ENCODE measurements around a stretch of chr12.

- RAMPAGE, long total RNA, result no peak
- RRBS, result no CpG with 5 or more reads among the region's 4 CpGs
PRO-cap:
- standard, result no peak
- CoPRO, capped RNA only, 2 experiments, result no peak in any of the 2 experiments
- CoPRO, capped and uncapped RNA, 2 experiments, result no peak in any of the 2 experiments
- CoPRO, uncapped RNA only, 2 experiments, result no peak in any of the 2 experiments
CAGE:
- cytosol, long polyA plus RNA, result no peak
- long polyA plus RNA, result no peak
- nucleolus, long total RNA, result no peak
- nucleus, long polyA plus RNA, result no peak
Measured at GRCh38 chr12:6294786-6295580, 15.5 kb upstream of the PLEKHG6 start.

GRCh38 chr12:6330362-6330932, 11.4 kb downstream of the TNFRSF1A start:
- RAMPAGE, long total RNA, result no peak
- RRBS, result no CpG with 5 or more reads among the region's 10 CpGs
PRO-cap:
- standard, result no peak
- CoPRO, capped RNA only, 2 experiments, result no peak in any of the 2 experiments
- CoPRO, capped and uncapped RNA, 2 experiments, result no peak in any of the 2 experiments
- CoPRO, uncapped RNA only, 2 experiments, result no peak in any of the 2 experiments
CAGE:
- cytosol, long polyA plus RNA, result no peak
- long polyA plus RNA, result no peak
- nucleolus, long total RNA, result no peak
- nucleus, long polyA plus RNA, result no peak

- RAMPAGE, long total RNA, result no peak
- RRBS, result no CpG with 5 or more reads among the region's 2 CpGs
PRO-cap:
- standard, result no peak
- CoPRO, capped RNA only, 2 experiments, result no peak in any of the 2 experiments
- CoPRO, capped and uncapped RNA, 2 experiments, result no peak in any of the 2 experiments
- CoPRO, uncapped RNA only, 2 experiments, result no peak in any of the 2 experiments
CAGE:
- cytosol, long polyA plus RNA, result no peak
- long polyA plus RNA, result no peak
- nucleolus, long total RNA, result no peak
- nucleus, long polyA plus RNA, result no peak
Measured at GRCh38 chr12:6330983-6331351, 10.9 kb downstream of the TNFRSF1A start.

- RAMPAGE, long total RNA, result no peak
- RRBS, result no CpG with 5 or more reads among the region's 2 CpGs
PRO-cap:
- standard, result no peak
- CoPRO, capped RNA only, 2 experiments, result no peak in any of the 2 experiments
- CoPRO, capped and uncapped RNA, 2 experiments, result no peak in any of the 2 experiments
- CoPRO, uncapped RNA only, 2 experiments, result no peak in any of the 2 experiments
CAGE:
- cytosol, long polyA plus RNA, result no peak
- long polyA plus RNA, result no peak
- nucleolus, long total RNA, result no peak
- nucleus, long polyA plus RNA, result no peak
Measured at GRCh38 chr12:6332816-6333074, 9.1 kb downstream of the TNFRSF1A start.

DNA sequence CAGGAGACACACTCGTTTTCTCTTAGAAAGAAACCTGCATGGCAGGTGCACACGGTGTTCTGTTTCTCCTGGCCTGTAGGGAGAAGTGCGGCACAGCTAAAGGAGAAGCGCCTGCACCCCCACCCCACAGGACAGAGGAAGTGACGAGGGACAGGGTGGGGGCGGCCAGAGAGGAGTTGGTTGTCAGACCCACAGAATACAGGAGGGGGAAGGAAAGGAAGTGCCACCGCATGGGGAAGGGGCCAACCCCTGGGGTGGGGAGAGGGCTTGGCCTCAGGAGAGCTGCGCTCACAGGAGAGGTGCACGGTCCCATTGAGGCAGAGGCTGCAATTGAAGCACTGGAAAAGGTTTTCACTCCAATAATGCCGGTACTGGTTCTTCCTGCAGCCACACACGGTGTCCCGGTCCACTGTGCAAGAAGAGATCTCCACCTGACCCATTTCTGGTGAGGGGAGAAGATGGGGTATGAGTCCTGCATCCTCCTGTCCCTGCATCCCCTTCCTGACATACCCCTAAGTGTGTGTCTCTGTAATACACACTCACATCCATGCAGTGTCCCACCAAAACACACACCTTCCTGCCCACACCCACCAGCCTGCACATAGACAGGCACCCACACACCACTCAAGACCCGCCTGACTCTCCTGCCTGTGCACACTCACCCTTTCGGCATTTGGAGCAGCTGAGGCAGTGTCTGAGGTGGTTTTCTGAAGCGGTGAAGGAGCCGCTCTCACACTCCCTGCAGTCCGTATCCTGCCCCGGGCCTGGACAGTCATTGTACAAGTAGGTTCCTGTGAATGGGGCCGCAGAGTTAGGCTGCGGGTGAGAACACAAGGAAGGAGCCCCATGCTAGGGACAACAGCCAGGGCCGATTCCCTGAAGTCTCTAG, 8.6 kb downstream of the TNFRSF1A start:
- RAMPAGE, long total RNA, result no peak
- RRBS, result 100% methylated on average over 2 of the region's 21 CpGs
PRO-cap:
- standard, result no peak
- CoPRO, capped RNA only, 2 experiments, result no peak in any of the 2 experiments
- CoPRO, capped and uncapped RNA, 2 experiments, result no peak in any of the 2 experiments
- CoPRO, uncapped RNA only, 2 experiments, result no peak in any of the 2 experiments
CAGE:
- cytosol, long polyA plus RNA, result no peak
- long polyA plus RNA, result no peak
- nucleolus, long total RNA, result no peak
- nucleus, long polyA plus RNA, result no peak

- RAMPAGE, long total RNA, result no peak
- RRBS, result no CpG with 5 or more reads among the region's 9 CpGs
PRO-cap:
- standard, result bidirectional peak, plus-strand start at chr12:6337412, minus-strand start at chr12:6337292
- CoPRO, capped RNA only, 2 experiments, result peak in 2 of 2 experiments; most common plus-strand start chr12:6337412 (in 2); most common minus-strand start chr12:6337287 (in 2)
- CoPRO, capped and uncapped RNA, 2 experiments, result no peak in any of the 2 experiments
- CoPRO, uncapped RNA only, 2 experiments, result no peak in any of the 2 experiments
CAGE:
- cytosol, long polyA plus RNA, result no peak
- long polyA plus RNA, result no peak
- nucleolus, long total RNA, result no peak
- nucleus, long polyA plus RNA, result no peak
Measured at GRCh38 chr12:6336961-6337588, 4.8 kb downstream of the TNFRSF1A start.

DNA sequence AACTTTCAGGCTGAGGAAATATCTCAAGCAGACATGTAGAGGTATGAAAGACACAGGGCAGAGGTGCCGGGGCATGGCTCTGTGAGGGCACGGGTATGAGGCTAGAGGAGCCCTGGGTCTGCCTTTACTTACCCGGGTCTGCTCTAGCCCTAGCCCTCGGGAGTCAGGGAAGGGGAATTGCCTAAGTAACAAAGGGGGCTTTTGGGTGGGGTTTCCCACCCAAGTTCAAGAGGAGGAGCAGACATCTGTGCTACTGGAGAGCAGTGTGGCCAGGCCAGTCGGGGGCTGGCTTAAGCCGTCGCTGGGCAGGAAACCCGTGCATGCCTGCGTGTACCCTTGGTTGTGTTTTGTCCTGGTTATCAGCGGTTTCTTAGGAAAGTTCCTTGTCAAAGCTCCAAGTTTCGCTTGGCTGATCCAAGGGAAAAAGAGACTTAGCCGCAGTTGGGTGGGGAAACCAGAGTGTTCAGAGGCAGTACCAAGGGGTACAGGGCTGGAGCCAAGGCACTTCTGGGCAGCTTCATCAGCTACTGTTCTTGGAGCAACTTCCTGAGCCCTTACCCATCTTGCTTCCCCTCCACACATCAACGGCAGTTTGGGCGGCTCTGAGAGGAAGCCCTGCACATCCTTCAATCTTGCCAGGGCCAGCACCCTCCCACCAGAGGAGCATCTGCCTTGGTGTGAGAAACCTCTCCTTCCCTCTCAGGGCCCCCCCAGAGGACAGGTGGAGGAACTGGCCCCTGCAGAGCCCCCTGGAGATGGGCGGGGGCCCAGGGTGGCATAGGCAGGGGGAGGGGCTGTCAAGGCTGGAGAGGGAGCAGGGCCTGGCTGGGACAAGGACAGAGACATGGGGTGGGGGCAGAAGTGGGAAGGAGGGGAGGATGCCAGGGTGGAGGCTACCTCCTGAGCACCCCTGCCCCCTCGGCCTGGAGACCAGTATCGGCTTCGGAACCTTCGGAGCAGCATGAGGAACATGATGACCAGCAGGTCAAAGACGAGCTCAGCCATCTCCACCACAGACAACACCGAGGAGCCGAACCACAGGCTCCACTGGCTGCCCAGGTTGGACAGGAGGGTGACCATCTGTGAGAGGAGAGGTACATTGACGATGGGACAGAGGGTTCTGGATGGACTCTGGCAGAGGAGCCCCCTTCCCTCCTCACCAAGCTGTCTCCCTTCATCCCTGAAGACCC, 5.7 kb upstream of the TNFRSF1A start:
- RAMPAGE, long total RNA, result no peak
- RRBS, result 73% methylated on average over 3 of the region's 23 CpGs
PRO-cap:
- standard, result no peak
- CoPRO, capped RNA only, 2 experiments, result no peak in any of the 2 experiments
- CoPRO, capped and uncapped RNA, 2 experiments, result no peak in any of the 2 experiments
- CoPRO, uncapped RNA only, 2 experiments, result no peak in any of the 2 experiments
CAGE:
- cytosol, long polyA plus RNA, result no peak
- long polyA plus RNA, result no peak
- nucleolus, long total RNA, result no peak
- nucleus, long polyA plus RNA, result no peak

- RAMPAGE, long total RNA, result no peak
- RRBS, result no CpG with 5 or more reads among the region's 14 CpGs
PRO-cap:
- standard, result no peak
- CoPRO, capped RNA only, 2 experiments, result no peak in any of the 2 experiments
- CoPRO, capped and uncapped RNA, 2 experiments, result no peak in any of the 2 experiments
- CoPRO, uncapped RNA only, 2 experiments, result no peak in any of the 2 experiments
CAGE:
- cytosol, long polyA plus RNA, result no peak
- long polyA plus RNA, result no peak
- nucleolus, long total RNA, result no peak
- nucleus, long polyA plus RNA, result no peak
Measured at GRCh38 chr12:6394338-6395101, 10.6 kb downstream of the LTBR start.

DNA sequence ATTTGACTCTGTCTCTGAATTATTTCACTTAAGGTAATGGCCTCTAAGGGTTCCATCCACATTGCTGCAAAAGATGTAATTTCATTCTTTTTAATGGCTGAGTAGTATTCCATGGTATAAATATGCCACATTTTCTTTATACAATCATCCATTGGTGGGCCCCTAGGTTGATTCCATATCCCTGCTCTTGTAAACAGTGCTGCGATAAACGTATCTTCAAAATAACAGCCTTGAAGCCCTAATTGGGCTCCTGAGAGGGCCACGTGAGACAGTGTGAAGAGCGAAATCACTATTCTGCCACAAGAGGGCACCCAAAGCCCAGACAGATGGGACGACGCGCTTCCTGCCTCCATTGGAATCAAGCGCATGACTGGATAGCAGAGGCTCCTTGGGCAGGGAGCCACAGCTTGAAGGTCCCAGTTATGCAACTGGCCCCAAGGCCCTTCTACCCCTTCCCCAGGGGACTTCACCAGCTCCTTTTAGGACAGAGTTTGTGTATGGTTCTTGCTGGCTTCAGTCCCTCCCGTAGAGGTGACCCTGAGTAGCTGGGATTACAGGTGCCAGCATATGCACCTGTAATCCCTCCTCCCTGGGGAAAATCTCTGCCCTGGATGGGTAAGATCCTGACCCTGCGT, 21.2 kb upstream of the CD27 start:
- RAMPAGE, long total RNA, result no peak
- RRBS, result no CpG with 5 or more reads among the region's 10 CpGs
PRO-cap:
- standard, result no peak
- CoPRO, capped RNA only, 2 experiments, result no peak in any of the 2 experiments
- CoPRO, capped and uncapped RNA, 2 experiments, result no peak in any of the 2 experiments
- CoPRO, uncapped RNA only, 2 experiments, result no peak in any of the 2 experiments
CAGE:
- cytosol, long polyA plus RNA, result no peak
- long polyA plus RNA, result no peak
- nucleolus, long total RNA, result no peak
- nucleus, long polyA plus RNA, result no peak

DNA sequence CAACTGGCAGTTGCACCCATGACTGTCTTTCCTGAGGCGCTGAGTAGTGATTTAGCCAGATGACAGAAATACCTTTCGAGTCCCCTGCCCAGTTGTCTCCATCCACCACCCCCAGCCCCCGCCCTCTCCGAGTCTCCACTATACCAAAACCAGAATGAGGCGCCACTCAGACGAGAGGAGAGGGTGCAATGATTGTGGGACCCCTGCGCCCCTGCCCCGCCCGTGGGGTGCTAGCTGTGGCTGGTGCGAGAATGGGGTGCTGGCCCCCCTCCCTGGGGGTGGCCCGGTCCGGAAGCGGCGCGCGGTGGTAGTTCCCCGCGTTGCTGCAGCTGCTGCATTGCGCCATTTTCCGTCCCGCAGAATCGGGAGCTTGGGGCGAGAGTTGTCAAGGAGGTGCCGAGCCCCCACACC, 366 bp downstream of the VAMP1 start:
- RAMPAGE, long total RNA, result no peak
- RRBS, result no CpG with 5 or more reads among the region's 24 CpGs
PRO-cap:
- standard, result no peak
- CoPRO, capped RNA only, 2 experiments, result no peak in any of the 2 experiments
- CoPRO, capped and uncapped RNA, 2 experiments, result no peak in any of the 2 experiments
- CoPRO, uncapped RNA only, 2 experiments, result no peak in any of the 2 experiments
CAGE:
- cytosol, long polyA plus RNA, result no peak
- long polyA plus RNA, result no peak
- nucleolus, long total RNA, result no peak
- nucleus, long polyA plus RNA, result no peak

DNA sequence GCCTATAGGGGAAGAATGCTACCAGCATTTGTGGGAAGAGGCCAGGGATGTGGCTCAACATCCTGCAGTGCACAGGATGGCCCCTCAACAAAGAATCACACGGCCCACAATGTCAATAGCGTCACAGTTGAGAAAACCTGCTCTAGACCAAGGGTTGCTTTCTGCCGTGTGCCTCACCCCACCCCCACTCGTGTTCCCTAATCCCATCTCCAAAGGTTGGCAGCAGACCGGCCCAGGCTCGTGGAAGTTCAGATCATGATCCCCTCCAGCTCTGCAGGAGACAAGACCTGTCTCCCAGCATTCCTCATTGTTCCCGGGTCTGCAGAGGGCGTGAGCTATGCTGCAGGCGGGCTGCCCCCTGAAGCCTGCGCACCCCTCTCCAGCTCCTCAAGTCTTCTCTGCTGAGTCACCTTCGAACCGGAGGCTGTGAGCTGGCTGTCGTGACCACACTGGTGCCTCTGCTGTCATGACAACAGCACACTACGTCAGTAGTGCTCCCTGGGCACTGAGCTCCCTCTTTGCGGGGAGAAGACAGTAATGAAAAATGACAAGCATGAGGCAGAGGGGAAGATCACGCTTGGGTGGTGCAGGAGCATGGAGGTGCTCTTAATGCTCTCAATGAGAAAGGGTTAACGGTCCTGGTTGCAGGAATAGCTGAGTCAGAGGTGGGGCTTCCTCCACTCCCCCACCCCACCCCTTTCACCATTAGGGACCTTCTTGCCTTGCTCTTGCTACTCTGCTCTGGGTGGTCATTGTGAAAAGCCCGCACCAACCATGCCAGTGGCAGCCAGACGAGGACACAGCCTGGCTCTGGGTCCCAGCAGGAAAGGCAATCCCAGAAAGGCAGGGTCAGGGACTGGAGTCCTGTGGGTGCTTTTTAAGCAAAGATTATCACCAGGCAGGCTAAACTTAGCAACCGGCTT, 1.8 kb upstream of the GAPDH start:
- RAMPAGE, long total RNA, result no peak
- RRBS, result 5% methylated on average over 4 of the region's 20 CpGs
PRO-cap:
- standard, result bidirectional peak, plus-strand start at position 734 of the sequence, minus-strand start at position 400 of the sequence
- CoPRO, capped RNA only, 2 experiments, result peak in 2 of 2 experiments; most common plus-strand start position 400 of the sequence (in 1); most common minus-strand start position 400 of the sequence (in 2)
- CoPRO, capped and uncapped RNA, 2 experiments, result peak in 1 of 2 experiments; most common plus-strand start position 534 of the sequence (in 1); most common minus-strand start position 400 of the sequence (in 1)
- CoPRO, uncapped RNA only, 2 experiments, result peak in 1 of 2 experiments; most common plus-strand start position 307 of the sequence (in 1); most common minus-strand start position 309 of the sequence (in 1)
CAGE:
- cytosol, long polyA plus RNA, result no peak
- long polyA plus RNA, result no peak
- nucleolus, long total RNA, result no peak
- nucleus, long polyA plus RNA, result no peak

GRCh38 chr12:6536858-6537443, 2.6 kb downstream of the GAPDH start:
- RAMPAGE, long total RNA, result no peak
- RRBS, result no CpG with 5 or more reads among the region's 16 CpGs
PRO-cap:
- standard, result no peak
- CoPRO, capped RNA only, 2 experiments, result no peak in any of the 2 experiments
- CoPRO, capped and uncapped RNA, 2 experiments, result no peak in any of the 2 experiments
- CoPRO, uncapped RNA only, 2 experiments, result peak in 1 of 2 experiments; most common plus-strand start chr12:6537078 (in 1)
CAGE:
- cytosol, long polyA plus RNA, result no peak
- long polyA plus RNA, result no peak
- nucleolus, long total RNA, result no peak
- nucleus, long polyA plus RNA, result no peak

DNA sequence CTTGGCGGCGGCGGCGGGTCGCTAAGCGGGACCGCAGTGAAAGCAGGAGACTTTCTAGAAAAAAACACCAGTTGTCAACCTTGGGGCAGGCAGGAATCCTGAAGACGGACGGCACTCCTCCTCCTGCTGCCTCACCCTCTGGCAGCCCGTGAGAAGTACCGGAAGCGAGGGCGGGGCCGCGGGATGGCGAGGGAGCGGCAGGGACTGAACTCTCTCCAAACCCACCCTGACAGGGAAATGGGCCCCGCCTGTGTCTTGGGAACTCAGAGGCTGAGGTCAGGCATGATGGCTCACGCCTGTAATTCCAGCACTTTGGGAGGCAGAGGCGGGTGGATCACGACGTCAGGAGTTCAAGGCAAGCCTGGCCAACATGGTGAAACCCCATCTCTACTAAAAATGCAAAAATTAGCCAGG, 6.2 kb downstream of the GAPDH start:
- RAMPAGE, long total RNA, result no peak
- RRBS, result no CpG with 5 or more reads among the region's 22 CpGs
PRO-cap:
- standard, result bidirectional peak, plus-strand start at position 168 of the sequence, minus-strand start at position 140 of the sequence
- CoPRO, capped RNA only, 2 experiments, result no peak in any of the 2 experiments
- CoPRO, capped and uncapped RNA, 2 experiments, result no peak in any of the 2 experiments
- CoPRO, uncapped RNA only, 2 experiments, result no peak in any of the 2 experiments
CAGE:
- cytosol, long polyA plus RNA, result no peak
- long polyA plus RNA, result no peak
- nucleolus, long total RNA, result no peak
- nucleus, long polyA plus RNA, result no peak

DNA sequence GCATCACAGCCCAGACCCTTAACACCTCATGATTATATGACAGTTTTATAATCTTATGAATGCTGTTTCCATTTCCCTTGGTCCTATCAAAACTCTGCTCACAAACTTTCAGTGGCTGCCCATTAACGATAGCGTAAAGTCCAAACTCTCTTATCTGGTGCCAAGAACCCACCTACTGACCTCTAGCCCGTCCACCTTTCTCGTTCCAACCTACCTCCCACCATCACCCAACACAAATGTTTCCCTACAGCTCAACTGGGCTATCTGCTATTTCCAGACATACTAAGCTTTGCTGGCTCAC, 7.5 kb upstream of the NOP2 start:
- RAMPAGE, long total RNA, result no peak
- RRBS, result no CpG with 5 or more reads among the region's 4 CpGs
PRO-cap:
- standard, result no peak
- CoPRO, capped RNA only, 2 experiments, result no peak in any of the 2 experiments
- CoPRO, capped and uncapped RNA, 2 experiments, result no peak in any of the 2 experiments
- CoPRO, uncapped RNA only, 2 experiments, result no peak in any of the 2 experiments
CAGE:
- cytosol, long polyA plus RNA, result no peak
- long polyA plus RNA, result no peak
- nucleolus, long total RNA, result no peak
- nucleus, long polyA plus RNA, result no peak

GRCh38 chr12:6581038-6581541, 13.0 kb upstream of the NOP2 start:
- RAMPAGE, long total RNA, result no peak
- RRBS, result no CpG with 5 or more reads among the region's 3 CpGs
PRO-cap:
- standard, result no peak
- CoPRO, capped RNA only, 2 experiments, result no peak in any of the 2 experiments
- CoPRO, capped and uncapped RNA, 2 experiments, result no peak in any of the 2 experiments
- CoPRO, uncapped RNA only, 2 experiments, result peak in 1 of 2 experiments; most common minus-strand start chr12:6581372 (in 1)
CAGE:
- cytosol, long polyA plus RNA, result start-site peak on the minus strand at chr12:6581071-6581148, 131 and 90 reads in 2 replicates; start-site peak on the minus strand at chr12:6581324-6581353, 58 and 19 reads in 2 replicates
- long polyA plus RNA, result start-site peak on the minus strand at chr12:6581071-6581170, 337 and 255 reads in 2 replicates; start-site peak on the minus strand at chr12:6581324-6581374, 133 and 101 reads in 2 replicates
- nucleolus, long total RNA, result no peak
- nucleus, long polyA plus RNA, result start-site peak on the minus strand at chr12:6581041-6581169, 82 and 148 reads in 2 replicates

- RAMPAGE, long total RNA, result no peak
- RRBS, result no CpG with 5 or more reads among the region's 13 CpGs
PRO-cap:
- standard, result no peak
- CoPRO, capped RNA only, 2 experiments, result no peak in any of the 2 experiments
- CoPRO, capped and uncapped RNA, 2 experiments, result no peak in any of the 2 experiments
- CoPRO, uncapped RNA only, 2 experiments, result peak in 1 of 2 experiments; most common minus-strand start chr12:6587409 (in 1)
CAGE:
- cytosol, long polyA plus RNA, result no peak
- long polyA plus RNA, result start-site peak on the minus strand at chr12:6587386-6587561, 83 and 76 reads in 2 replicates; start-site peak on the minus strand at chr12:6587718-6587877, 34 and 103 reads in 2 replicates
- nucleolus, long total RNA, result no peak
- nucleus, long polyA plus RNA, result no peak
Measured at GRCh38 chr12:6587270-6588168, 19.4 kb upstream of the NOP2 start.

GRCh38 chr12:6591174-6591905, 15.8 kb downstream of the CHD4 start:
- RAMPAGE, long total RNA, result no peak
- RRBS, result no CpG with 5 or more reads among the region's 9 CpGs
PRO-cap:
- standard, result unidirectional peak, minus-strand start at chr12:6591522
- CoPRO, capped RNA only, 2 experiments, result no peak in any of the 2 experiments
- CoPRO, capped and uncapped RNA, 2 experiments, result no peak in any of the 2 experiments
- CoPRO, uncapped RNA only, 2 experiments, result peak in 1 of 2 experiments; most common minus-strand start chr12:6591311 (in 1)
CAGE:
- cytosol, long polyA plus RNA, result start-site peak on the minus strand at chr12:6591489-6591551, 104 and 106 reads in 2 replicates; start-site peak on the minus strand at chr12:6591718-6591728, 178 and 150 reads in 2 replicates
- long polyA plus RNA, result no peak
- nucleolus, long total RNA, result no peak
- nucleus, long polyA plus RNA, result start-site peak on the minus strand at chr12:6591485-6591559, 198 and 149 reads in 2 replicates; start-site peak on the minus strand at chr12:6591718-6591729, 102 and 208 reads in 2 replicates

GRCh38 chr12:6595807-6596506, 11.2 kb downstream of the CHD4 start:
- RAMPAGE, long total RNA, result no peak
- RRBS, result no CpG with 5 or more reads among the region's 15 CpGs
PRO-cap:
- standard, result no peak
- CoPRO, capped RNA only, 2 experiments, result no peak in any of the 2 experiments
- CoPRO, capped and uncapped RNA, 2 experiments, result peak in 1 of 2 experiments; most common minus-strand start chr12:6596086 (in 1)
- CoPRO, uncapped RNA only, 2 experiments, result peak in 1 of 2 experiments; most common minus-strand start chr12:6596039 (in 1)
CAGE:
- cytosol, long polyA plus RNA, result no peak
- long polyA plus RNA, result no peak
- nucleolus, long total RNA, result no peak
- nucleus, long polyA plus RNA, result no peak

Measured in K562 (cell line).